ENCODE results near the genes CWC15, SRSF8, ENDOD1, FAM76B and MTMR2.

DNA sequence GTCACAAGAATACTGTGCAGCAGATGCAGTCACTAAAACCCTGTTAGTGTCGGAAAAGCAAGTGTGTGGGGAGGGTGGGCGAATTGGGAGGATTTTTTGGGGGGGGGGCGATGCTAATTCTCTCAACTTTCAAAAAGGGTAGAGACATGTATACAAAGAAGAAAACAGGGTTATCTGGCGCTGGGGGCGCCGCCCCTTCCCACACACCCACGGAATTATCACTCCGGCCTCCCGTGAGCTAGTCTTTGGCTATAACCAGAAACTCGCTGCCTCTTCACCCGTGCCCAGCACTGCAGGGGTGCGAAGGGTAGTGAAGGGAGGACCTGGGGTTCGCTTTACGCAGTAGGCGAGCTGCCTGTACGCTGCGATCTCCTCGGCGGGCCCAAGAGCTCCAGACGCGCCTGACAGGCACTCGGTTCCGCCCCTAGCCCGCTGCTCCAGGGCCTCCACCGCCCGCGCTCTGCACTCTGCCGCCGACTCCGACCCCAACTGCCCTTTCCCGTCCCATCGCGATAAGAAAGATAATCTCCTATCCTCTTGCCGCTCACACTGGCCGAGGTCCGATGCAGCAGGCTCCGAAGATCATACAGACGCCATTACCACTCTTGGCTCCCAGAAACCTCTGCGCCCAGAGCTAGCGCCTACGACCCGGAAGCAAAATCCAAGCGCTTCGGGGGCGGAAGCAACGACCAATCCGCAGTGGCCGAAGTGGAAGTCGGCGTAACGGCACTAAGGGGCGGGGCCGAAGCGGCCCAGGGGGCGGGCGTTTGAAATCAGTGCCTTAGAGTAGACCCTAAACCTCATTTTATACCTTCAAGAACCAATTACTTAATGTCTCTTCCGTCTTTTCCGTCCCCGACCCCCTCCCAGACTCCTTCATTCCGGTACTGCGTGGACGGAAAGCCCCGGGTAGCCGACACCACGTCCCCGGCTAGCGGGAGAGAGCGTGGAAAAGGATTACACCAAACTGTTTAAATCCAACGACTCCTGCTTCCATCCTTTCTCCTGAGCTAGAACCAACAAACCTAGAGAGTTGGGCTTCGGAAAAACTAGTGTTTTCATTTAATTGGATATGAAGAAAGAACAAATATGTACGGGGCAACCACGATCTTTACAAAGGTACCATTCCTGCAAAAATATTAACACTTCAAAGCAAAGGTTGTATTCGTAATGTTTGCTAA, at the start of gene CWC15:
Gene CWC15, minus strand, starts transcription at position 607 of the 1,181 bp plus-strand sequence.
- PRO-cap, result bidirectional peak, plus-strand start at position 729 of the sequence, minus-strand start at position 616 of the sequence

- PRO-cap, result unidirectional peak, plus-strand start at chr11:95066932; unidirectional peak, plus-strand start at chr11:95066991; bidirectional peak, plus-strand start at chr11:95067197, minus-strand start at chr11:95067160
Observed at GRCh38 chr11:95066584-95067305, at the start of gene SRSF8. SRSF8 (plus strand) TSS chr11:95066919.

GRCh38 chr11:95089327-95089996, at the start of gene ENDOD1:
ENDOD1 (plus strand) TSS chr11:95089846.
- PRO-cap, result bidirectional peak, plus-strand start at chr11:95089871, minus-strand start at chr11:95089727

- PRO-cap, result no peak
Observed at GRCh38 chr11:95152916-95153785, 63.5 kb downstream of the ENDOD1 start.

GRCh38 chr11:95153786-95154331, 64.2 kb downstream of the ENDOD1 start:
- PRO-cap, result no peak

DNA sequence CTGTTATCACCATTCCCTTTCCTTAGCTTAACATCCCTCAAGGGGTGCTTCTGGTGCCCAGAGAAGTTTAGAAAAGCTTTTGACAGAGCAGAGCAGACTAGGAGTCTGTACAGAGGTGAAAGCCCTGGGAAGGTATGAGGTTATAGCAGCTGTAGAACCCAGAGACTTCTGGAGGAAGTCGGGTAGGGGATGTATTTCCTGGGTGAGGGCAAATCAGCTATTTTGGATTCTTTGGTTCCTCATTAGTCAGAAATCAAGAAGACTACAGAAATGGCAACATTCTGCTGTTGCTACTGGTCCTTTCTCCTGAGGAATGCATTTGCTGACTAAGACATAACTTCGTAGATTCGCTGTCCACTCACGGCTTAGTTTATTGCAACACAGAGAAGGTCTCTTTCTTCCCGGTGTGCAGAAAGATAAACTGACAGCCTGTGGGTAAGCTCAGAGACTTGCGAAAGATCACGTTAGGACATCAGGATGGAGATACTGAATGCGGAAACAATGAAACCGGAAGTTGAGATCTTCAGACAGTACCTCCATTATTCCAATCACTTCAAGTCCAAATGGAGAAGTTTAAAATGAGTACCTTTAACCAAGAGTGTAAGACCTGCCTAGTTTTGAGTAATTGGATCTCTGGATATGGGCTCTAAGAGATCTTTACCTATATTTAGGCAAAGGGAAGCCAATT, 25.4 kb upstream of the SESN3 start:
- PRO-cap, result no peak

GRCh38 chr11:95559830-95560366, 229.7 kb downstream of the FAM76B start:
- PRO-cap, result no peak

- PRO-cap, result no peak
Observed at GRCh38 chr11:95647311-95647806, 142.2 kb downstream of the FAM76B start.

DNA sequence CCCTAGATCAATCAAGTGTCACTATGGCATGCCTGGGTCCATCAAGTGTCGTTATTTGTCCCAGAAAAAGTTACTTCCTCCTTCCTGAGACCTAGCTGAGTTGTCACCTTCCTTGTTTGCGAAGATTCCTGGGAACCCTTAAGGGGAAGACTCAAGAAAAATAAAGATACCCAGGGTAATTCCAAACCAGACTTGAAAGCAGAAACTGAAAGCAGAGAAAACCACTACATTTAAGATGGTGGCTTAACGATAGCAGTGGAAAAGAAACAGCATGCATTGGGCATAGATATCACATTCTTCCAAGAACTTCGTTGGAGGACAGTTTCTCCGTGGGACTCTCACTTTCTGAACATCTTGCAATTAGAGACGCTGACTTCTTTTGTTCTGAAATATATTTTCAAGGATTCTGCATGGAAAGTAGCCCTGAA, 89.1 kb downstream of the FAM76B start:
- PRO-cap, result no peak

DNA sequence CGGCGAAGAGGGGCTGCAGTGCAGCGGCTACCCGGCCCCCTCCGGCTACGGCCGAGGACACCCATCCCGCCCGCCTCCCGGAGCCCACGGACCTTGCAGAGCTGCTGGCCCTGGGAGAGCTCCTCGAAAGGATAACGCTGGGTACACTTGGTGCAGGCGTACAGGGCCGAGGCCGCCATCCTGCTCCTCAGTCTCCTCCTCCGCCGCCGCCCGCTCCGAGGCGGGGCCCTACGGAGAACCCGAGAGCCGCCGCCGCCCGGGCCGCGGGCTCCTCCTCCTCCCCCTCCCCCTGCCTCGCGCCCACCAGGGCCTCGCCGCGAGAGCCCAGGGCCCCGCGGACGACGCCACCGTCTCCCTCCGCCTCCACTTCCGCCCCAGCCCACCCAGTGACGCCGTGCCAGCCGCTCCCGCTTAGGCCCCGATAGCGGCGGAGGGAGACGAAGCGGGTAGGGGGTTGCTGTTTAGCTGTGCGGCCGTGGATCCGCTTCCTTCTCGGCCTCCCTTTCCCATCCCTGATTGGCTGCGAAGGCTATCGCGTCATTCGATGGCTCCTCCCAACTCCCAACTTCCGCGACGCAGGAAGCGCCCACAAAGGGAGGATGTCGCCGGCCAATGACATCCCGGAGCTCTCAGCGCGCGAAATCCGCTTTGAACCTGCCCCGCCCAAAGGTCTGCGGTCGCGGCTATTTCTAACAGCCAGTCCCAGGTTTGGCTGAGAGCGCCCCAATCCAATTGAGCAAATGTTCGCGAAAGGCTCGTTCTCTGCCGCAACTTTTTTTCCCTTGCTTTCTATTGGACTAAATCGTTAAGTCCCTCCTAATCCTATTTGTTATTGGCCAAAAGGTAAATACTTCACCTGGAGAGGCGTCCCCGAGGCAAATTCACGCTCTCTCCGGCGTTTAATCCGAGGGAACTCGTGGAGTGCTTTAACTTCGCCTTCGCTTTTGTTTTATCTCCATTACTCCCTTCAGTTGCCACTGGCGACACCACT, at the start of gene FAM76B:
Gene FAM76B, minus strand, starts transcription at position 483 of the 991 bp plus-strand sequence.
- PRO-cap, result bidirectional peak, plus-strand start at position 846 of the sequence, minus-strand start at position 388 of the sequence; bidirectional peak, plus-strand start at position 971 of the sequence, minus-strand start at position 969 of the sequence

DNA sequence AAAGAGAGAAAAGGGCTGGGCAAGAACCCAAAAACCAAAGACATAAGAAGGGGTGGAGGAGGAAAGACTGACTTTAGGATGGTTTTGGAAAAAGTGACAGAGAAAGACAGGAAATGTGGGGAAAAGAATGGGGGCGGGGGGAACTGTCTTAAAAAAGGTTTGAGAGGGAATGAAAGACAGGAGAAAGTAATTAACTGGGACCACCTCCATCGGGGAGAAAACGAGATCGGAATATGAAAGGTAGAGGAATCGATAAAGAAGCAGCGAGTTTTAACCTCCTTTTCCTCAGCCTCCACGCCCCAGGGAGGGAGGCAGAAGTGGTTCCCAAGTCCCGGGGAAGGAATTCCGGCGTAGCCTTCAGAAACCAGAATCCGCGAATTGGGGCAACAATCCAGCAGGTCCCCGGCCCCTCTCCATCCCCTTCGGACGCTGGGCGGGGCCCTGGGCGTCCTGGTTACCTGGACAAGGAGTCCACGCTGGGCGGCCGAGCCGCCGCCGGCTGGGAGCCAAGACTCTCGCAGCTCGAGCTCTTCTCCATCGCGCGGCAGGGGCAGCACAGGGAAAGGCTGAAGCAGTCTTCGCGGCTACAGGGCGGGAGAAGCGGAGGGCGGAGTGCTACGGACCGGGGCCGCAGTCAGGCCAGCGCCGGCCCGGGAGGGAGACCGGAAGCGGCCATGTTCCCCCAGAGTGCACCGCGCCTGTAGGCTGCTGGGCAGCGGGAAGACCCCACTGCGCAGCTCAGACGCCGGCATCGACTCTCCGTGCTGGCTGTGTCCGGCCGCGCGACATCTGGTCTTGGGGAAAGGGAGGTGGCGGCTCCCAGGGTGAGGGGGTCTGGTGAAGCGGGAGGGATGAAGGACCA, at the start of gene MTMR2:
Gene MTMR2, minus strand, starts transcription at position 691 of the 862 bp plus-strand sequence.
- PRO-cap, result bidirectional peak, plus-strand start at position 741 of the sequence, minus-strand start at position 673 of the sequence

- PRO-cap, result no peak
Observed at GRCh38 chr11:96045723-96046543, 122.0 kb upstream of the MTMR2 start.

DNA sequence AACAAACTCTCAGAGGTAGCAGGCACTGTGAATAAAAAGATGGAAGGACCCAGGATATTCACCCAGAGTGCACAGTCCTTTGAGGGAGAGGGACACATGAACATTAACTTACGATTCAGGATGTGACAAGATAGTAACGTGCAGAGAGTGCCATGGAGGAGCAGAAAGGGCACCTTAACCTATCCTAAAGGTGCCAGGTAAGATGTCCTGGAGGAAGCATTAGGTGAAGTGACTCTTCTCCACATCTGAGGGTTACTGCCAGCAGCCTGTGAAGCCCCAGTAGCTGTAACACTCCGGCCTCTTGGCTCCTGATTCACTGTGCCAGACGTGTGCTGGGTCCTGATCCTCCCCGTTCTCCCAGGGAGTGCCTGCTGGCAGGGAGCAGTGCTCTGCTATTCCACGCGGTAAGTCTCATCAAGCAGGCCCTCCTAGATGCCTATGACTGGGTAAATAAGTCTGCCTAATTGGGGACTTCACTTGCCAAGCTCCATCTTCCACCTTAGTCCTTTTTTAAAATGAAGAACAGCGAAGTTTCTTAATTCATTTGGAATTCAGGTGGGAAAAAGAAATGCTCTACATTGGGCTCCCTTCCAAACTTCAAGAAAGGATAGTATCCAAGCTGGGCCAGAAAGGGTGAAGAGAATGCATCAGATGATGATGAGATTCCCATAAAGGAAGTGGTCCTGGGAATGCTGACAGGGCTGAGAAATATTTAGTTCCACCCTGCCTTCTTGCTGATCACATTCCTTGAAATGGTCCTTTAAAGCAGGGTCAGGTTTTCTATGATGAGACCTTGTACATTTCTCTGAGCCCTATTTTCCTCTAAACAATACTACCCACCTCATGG, 188.1 kb downstream of the MAML2 start:
- PRO-cap, result no peak

DNA sequence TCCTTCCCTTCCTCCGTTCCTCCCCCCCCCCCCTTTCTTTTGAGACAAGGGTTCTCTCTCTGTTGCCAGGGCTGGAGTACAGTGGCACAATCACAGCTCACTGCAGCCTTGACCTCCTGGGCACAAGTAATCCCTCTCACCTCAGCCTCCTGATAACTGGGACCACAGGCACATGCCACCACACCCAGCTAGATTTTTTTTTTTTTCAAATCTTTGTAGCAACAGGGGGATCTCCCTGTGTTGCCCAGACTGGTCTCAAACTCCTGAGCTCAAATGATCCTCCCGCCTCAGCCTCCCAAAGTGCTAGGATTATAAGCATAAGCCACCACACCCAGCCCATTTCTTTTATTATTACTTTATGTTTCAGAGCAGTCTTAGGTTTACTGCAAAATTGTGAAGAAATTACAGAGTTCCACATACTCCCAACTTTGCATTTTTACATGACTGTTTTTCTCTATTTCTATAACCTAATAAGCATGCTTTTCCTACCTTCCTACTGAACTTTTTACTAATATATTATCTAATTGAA, 159.6 kb downstream of the MAML2 start:
- PRO-cap, result no peak

DNA sequence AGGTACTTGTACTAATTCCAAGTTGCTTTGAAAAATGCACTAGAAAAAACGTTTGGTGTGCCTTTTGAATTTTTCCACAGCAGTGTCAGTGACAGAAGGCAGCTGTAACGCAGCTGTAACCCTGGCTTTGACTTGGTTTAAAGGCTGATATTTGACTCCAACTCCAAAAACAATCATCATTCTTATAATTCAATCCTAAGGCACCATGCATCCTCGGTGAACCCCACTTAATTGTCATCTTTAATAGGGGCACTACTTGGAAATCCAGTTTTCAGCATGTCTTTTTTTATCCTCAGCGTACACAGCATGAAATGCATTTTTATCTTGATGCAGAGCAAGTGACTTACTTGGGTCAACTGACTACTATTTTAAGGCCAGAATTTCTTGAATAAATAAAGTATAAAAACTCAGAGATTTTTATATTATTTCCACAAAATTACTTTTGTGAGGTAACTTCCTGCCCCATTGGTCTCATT, 124.8 kb downstream of the MAML2 start:
- PRO-cap, result bidirectional peak, plus-strand start at position 177 of the sequence, minus-strand start at position 129 of the sequence

DNA sequence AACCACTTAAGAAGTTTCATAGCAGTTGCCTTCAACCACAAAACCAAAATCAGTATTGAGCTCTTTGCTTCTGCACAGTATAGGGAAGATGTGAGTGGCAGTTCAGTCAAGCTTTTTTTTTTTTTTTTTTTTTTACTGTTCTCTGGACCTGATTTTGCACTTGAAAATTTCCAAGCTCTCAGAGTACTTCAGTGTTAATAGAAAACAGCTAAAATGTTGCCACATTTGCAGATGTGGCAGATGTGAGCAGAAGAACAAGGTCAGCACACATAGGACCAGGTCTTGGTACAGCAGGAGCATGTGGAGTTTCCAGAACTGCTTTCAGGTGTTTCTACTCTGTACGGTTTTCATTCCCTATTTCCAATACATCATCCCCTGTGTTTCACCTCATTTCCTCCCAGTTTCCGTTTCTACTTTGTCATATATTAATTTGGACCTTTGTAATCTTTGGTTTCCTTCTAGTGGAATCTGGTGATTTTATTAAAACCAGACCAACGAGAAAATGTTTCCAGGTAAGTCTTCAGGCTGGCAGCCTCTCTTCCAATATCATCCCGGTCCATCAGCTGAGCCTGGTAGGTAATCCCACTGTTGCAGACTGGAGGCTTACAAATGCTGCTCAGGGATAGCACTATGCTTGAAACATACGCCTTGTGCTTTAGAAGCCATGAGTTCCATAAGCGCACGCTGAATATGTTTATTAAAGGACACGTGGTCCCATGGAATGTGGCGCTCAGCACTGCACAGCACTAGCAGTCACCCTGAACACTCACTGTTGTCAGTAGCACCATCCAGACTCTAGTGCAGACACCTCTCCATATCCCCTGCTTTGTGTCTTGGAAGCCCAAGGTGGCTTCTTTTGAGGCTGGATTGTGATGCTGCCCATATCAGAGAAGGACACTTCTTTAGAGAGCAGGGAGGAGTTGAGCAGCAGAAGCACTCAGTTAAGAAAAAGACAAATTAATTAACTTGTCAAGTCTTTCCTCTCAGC, 121.1 kb downstream of the MAML2 start:
- PRO-cap, result no peak

- PRO-cap, result no peak
Observed at GRCh38 chr11:96223929-96225135, 118.7 kb downstream of the MAML2 start.

DNA sequence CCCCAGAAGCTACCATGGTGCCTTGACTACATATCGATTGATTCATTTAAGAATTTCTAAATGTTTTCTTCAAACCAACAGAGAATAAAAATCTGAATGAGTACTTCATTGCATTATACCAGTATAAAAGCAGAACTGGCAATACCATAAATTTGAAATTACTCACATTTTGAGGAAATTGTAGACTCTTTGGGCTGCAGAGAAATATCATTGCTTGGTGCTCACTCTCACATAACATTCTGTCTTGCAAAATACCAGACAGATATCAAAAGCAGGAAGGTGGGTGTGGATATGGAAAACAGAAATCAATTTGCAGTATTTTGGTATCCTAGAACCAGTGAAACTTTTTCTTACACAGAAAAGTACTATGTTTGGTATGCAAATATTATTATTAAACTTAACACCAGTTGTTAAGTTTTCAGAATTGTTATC, 113.4 kb downstream of the MAML2 start:
- PRO-cap, result no peak

- PRO-cap, result no peak
Observed at GRCh38 chr11:96338845-96339215, 4.2 kb downstream of the MAML2 start.

DNA sequence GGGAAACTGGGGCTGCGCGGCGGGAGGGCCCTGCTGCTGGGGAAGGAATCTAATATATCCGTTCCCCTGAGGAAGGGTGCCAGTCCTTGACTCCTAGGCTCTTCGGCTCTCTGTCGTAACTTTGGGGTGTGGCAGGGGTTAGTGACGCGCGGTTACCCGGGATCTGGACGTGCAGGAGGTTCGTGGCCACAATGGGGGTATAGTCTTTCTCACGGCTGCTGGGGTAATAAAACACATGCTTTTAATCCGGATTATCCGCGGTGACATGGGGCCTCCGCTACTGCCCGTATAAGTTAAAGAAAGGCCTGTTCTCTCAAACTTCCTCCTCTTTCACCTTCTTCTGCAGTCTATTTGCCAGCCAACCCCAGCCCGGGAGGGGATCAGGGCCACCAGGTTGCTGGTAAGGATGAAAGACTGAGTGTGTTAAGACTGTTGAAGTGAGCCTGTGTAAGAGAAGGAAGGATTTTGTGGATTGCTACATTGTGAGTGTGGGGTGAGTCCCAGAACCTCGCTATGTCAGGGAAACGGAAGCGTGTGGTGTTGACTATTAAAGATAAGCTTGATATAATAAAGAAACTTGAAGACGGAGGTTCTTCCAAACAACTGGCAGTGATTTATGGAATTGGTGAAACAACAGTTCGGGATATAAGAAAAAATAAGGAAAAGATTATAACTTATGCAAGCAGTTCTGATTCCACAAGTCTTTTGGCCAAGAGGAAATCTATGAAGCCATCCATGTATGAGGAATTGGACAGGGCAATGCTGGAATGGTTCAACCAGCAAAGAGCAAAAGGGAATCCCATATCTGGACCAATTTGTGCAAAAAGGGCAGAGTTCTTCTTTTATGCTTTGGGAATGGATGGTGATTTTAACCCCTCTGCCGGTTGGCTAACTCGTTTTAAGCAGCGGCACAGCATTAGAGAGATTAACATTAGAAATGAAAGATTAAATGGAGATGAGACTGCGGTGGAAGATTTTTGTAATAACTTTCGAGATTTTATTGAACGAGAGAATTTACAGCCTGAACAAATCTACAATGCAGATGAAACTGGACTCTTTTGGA, 655 bp downstream of the JRKL start:
- PRO-cap, result bidirectional peak, plus-strand start at position 141 of the sequence, minus-strand start at position 123 of the sequence